ENCODE measurements around the genes PDE11A and ZNF385B.

DNA sequence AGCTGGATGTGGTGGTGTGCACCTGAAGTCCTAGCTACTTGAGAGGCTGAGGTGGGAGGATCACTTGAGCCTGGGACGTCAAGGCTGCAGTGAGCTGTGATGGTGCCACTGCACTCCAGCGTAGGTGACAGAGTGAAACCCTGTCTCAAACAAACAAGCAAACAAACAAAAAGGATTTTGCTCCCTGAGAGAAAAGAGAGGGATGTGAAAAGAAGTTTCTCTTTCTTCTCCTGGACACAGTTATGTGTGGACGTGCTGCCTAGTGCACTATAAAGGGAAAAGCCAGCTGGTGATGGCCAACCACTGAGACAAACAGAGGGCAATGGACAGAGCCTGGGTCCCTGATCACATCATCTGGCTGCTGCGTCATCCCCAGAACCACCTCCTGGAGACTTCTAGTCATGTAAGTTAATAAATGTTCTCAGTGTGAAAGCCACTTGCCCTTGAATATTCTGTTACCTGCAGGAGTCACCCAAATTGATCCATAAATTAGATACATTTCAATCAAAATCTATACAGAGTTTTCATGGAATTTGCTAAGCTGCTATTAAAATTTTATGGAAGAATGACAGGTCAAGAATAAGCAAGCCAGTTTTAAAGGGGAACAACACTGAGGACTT is 184.9 kb downstream of the PDE11A start:
- PRO-cap: no peak

DNA sequence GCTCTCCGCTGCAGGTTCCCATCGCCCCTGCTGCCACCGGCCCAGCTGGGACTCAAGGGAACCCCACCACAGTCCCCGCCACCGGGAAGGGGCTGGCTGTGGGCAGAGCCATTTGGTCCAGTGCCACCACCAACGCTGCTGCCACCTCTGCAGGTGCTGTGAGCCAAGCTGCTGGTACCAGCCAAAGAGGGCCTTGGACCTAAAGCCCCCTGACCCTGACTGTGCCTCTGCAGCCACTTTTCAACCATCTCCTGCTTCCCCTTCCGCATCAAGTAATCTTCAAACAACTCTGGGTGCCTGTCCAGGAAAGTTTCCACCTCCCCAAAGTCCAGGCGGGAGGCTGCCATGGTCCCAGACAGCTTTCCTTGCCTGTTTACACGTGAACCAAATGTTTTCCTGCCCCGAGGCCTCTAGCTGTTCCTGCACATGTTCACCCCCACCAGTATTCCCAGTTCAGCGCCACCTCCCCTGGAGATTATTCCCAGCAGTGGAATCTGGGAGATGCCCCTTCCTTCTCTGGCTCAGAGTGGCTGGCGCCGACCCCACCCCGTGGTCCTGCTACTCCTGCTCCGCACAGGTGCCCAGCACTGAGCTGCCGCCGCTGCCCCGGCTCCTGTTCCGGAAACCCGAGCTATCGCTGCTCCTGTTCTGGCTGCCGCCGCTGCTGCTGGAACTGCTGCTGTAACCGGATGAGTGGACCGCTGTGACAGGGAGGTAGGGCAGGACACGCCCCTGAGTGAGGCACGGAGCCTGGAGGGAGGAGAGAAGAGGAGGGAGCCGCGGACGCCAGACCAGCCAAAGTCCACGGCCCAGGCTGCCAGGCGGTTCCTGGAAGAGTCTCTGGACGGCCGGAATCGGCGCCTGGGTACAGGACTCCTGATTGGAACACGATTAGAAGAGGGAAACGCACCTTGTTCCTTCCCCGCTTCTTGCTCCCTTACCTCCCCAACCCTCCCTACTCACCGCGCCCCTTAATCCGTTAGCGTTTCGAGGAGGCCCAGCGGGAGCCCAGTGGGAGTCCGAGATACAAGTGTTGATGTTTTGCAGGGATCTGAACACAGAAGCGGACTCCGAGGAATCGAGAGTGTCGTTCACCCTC is at the start of gene PDE11A:
Gene PDE11A (minus strand): TSS at position 687 of the 1,099 bp plus-strand sequence.
- PRO-cap: bidirectional peak, plus-strand start at position 820 of the sequence, minus-strand start at position 678 of the sequence

DNA sequence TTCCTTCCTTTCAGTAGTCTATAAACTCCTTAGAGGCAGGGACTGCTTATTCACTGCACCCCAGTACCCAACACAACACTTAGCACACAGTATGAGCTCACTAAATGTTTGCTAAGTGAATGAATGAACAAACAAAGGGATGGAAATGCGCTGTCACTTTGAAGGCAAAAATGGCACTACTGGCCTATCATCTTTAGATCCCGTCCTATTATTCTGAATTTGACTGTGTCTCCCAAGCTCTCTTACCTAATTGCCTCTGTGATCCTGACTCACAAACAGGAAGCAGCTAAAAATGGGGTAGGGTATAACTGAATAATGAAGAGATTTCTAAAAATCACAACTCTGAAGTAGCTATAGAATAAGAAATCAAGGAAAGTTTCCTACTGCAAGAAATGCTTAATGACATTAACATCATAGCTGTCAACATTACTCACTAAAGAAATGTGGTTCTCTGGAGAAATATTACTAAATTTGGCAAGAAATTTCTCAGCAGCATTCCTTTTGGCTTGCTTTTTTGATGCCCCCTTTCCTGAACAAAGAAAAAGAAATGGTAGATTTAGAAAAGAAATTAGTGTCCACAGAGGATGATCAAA is 9.7 kb downstream of the PRKRA start:
- PRO-cap: no peak

GRCh38 chr2:178477700-178478166 is 667 bp downstream of the FKBP7 start:
- PRO-cap: no peak

DNA sequence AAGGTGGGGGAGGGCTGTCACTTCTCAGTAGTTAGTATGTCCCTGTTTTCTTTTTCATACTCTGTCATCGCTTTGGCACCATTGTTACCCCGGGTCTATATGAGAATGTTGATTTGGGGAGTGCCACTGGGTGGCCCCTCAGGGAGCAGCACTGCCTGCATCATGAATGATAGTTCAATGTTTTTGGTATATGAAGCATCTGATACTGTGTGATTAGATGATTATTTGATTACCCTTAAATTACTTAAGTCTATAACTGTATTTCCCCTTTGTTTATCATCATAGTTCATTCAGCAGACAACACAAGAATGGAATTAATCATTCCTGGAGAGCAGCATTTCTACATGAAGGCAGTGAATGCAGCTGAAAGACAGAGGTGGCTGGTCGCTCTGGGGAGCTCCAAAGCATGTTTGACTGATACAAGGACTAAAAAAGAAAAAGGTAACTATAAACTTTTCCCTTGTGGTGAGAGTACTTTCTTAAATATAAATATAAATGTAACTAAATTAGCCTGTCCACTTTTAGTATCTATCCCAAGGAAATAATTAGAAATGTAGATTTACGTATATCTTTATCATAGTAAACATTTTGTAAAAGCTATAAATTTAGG is 10.2 kb downstream of the PLEKHA3 start:
- PRO-cap: no peak

- PRO-cap: unidirectional peak, plus-strand start at chr2:178523191
Observed at GRCh38 chr2:178522791-178524282, 43.1 kb downstream of the PLEKHA3 start.

DNA sequence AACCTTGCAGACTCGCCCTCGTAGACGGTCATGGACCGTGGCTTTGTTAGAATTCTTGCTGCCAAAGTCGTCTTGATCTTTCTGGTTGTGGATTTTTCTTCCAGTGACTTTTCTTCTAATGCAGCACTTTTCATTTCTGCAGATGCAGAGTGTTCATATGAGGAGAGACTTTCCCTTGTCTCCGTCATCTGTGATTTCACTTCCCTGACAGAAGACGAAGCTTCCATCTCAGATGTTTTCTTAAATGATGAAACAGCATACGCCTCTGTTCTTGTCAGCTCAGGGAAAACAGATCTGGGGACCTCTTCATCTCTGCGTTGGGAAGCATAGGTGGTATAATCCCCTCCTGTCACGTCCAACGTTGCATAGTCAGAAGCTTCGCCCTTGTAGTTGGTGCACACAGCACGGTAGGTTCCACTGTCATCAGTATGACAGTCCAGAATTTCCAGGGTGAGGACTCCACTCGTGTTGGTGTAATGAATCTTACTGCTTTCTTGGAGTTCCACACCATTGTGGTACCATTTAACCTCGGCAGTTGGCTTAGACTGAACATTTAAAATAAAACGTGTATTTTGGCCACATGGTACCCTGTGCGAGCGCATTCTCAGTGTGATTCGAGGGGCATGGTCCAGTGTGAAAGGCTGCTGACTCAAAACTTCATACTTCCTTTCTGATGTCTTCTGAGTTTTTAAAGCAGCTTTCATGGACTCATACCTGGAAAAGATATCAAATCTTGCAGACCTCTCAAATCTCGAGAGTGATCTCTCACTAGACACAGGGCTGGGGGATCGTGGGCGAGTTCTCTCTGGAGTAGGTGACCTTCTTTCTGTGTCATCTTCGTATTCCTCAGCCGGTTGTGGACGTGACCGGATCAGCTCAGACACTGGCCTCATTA is 51.2 kb downstream of the PLEKHA3 start:
- PRO-cap: no peak

GRCh38 chr2:178532513-178532916 is 52.3 kb downstream of the PLEKHA3 start:
- PRO-cap: no peak

DNA sequence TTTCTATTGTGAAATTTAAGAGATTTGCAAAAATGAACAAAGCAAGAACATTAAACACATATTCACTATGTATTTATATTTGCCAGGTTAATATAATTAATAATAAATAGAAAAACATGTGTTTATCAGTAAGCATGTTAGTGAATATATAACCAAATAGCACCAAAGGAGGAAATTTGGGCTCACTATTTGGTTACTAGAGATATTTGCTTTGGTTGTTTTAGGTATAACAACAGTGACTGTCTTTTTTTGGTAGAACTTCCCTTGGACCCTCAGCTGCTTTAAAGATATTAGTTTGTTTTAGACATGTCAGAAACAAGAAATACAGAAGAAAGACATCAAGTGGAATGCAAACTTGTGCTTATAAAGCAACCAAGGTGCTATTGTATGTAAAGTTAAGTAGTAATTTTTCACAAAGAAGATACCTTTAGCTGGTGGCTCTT is 136.5 kb downstream of the TTN start:
- PRO-cap: no peak

DNA sequence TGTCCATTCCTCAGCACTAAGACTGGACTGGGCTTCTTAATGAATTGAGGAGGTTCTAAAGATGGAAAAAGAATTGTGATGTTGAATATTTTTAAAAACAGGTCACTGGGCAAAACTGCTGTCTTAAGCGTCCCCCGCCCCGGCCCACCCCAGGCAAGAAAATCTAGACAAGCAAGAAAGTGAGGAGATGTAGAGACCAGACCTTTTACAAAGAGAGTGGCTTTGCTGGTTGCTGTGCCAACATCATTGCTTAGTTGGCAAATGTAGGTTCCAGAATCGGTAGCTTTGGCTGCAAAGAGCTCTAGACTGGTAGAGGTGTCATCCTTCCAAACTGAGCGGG is 77.4 kb downstream of the TTN start:
- PRO-cap: no peak

GRCh38 chr2:178794770-178795429 is 12.3 kb downstream of the TTN start:
- PRO-cap: no peak

DNA sequence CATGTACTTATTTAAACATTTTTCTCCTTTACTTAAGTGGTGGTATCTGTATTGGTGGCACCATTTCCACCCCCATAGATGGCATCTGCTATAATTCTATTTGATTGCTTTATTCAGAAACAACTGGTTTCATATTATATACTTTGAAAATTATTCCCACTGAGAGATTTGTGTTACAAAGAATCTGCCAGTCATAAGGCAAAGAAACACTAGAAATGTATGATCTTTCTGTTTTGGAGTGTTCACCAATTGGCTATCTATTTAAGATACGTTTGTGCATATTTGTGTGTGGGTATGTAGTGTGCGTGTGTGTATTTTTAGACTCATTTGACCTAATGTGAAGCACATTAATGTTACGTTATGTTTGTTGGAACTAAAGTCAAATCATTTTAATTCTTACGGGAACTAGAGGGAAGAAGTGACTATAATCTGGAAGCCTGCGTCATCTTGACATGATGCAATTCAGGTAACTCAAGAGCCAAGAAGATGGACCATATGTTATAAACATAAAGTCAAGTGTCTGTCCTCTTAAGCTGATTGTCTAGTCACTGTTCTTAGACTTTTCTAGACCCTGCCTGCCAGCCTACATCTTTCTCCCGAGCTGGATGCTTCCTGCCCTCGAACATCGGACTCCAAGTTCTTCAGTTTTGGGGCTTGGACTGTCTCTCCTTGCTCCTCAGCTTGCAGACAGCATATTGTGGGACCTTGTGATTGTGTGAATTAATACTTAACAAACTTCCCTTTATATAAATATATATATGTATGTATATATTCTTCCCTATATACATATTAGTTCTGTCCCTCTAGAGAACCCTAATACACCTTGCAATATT is 1.6 kb upstream of the TTN start:
- PRO-cap: no peak

GRCh38 chr2:178819977-178820490 is 12.8 kb upstream of the TTN start:
- PRO-cap: no peak

GRCh38 chr2:178863678-178864323 is 56.6 kb upstream of the TTN start:
- PRO-cap: no peak

GRCh38 chr2:179051286-179051727 is 1.4 kb upstream of the CCDC141 start:
- PRO-cap: no peak

DNA sequence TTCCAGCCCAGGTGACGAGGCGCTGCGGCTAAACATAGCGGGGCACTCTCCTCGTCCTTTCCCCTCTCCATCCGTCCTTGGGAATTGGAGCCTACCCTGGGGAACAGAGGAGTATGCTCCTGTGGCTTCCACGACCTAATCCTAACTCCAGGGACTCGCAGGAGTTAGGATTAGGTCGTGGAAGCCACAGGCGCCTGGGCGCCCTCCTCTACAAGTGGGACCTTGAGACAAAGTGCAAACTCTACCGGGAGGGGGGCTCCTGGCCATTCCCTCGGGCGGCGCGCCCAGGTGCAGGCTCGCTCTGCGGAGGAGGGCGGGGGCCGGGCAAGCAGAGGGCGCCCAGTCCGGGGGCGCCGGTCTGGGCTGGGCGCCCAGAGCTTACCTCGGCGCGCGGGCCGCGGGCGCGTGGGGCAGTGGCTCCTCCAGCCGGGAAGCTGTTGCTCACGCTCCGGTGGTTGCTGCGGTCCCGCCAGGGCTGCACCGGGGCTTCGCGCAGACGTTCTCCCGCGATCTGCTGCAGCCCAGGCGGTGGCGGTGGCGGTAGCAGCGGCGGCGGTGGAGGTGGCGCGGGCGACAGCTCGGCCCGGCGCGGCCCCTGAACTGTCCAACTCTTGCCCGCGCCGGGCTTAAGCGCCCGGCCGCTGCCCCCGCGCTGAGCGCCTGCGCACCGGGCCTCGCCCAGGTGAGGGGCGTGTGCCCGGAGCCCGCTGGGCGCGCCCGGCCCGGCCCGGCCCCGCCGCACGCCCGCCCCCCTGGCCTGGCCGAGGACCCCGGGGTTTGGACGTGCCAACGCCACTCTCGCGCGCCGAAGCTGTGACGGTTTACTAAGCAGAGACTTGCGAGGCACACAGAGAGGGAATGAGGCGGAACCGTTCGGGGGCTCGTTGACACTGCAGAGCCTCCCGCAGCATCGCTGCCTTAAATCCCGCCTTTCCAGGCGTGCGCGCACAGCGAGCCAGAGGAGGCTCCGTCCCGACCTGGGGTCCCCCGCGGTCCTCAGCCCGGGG is at the start of gene ZNF385B:
Gene ZNF385B (minus strand): TSS at position 894 of the 1,007 bp plus-strand sequence.
- PRO-cap: no peak

DNA sequence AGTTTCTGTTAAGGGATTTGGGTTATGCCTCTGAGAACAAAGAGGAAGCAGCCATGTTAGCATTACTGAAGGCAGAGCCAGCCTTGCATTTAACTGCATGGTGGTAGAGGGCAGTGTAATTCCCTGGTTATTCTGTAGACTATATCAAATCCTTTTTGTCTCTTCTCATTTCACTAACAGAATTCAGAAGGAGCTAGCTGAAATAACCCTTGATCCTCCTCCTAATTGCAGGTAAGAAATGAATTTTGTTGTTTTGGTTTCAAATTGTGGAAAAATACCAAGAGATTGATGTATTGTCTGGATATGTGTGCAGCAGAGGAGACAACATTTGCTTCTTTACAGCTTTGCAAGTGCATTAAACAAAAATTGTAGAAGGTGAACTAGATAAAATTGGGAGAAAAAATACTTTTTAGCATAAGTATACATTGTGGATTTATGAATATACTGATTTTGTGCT is 3.5 kb downstream of the UBE2E3 start:
- PRO-cap: no peak

DNA sequence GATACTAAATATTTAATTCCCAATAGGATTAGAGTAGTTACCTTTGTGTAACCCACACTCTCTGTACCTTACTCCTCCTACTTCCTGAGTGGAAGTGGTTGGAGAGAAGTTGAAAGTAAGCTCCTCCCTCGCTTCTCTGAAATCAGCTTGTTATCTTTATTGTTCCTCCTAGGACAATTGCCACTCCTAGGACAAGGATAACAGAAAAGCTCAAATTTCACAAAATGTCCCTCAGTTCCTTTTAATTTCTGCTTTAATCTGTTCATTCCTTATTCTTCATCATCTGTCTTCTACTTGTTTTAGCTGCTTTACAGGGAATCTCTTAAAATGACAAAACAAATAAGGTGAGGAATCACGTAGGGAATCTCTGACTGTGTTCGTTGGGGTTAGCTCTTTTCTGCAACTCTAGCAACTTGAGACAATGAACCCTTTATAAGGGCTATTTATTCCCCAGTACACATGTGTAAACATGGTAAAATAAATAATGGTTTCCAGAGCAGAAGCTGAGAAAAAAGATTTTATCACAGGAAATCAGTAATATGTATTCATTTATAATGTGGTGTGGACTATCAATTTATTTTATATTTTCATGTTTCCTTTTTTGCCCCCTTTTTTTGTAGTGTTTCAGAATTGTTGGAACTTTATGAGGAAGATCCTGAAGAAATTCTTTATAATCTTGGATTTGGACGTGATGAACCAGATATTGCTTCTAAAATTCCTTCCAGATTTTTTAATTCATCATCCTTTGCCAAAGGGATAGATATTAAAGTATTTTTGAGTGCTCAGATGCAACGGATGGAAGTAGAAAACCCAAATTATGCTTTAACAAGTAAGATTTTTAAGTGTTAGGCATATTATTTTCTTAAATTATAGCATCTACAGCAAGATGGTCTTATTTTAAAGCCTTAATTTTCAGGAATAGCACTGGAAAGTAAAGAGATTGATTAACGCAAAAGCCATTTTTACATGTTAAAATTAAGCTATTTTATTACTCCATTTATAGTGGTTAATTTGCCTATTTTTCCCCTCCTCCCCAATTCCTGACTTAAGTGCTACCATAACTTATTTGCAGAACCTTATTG is 8.9 kb downstream of the ITPRID2 start:
- PRO-cap: no peak

- PRO-cap: no peak
Observed at GRCh38 chr2:183023600-183024147, 14.6 kb downstream of the NCKAP1 start.

DNA sequence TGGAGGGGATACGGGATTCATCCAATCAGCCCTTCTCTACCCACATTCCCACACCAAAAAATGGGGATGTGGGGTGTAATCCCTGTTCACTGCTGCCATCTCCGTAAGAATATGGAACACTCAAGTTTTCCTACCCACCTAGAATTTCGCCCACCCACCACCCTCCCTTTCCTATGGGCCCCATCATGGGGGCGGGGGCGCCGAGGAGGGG is 869 bp downstream of the NCKAP1 start:
- PRO-cap: no peak